Melanocyte of skin (primary cell): Measurements from ENCODE around the genes IP6K1 and INKA1.

- CAGE, long polyA plus RNA, 2 experiments, result no peak in any of the 2 experiments
Measured at GRCh38 chr3:48597785-48598102, 2.6 kb upstream of the COL7A1 start.

DNA sequence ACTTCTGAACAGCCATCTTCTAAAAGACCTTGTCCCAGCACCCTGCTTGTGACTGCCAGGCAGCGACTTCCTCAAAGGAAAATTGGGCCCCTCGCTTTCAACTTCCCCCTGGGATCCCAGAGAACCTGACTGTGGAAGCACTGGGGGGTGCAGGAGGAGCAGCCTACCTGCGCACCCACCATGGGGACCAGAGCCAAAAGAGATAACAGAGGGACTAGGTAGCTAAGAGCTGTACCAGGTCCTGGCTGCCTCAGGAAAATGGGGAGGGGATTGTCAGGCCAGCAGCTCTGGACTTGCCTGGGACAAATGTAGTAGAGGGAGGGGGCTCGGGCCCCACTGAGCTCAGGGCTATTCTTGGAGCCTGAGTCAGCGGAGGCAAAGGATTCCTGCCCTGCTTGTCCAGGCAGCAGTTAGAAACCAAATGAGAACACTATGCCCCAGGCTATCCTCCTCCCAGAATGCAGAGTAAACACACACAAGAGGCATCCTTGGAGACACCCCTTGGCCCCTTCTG, 3.0 kb upstream of the COL7A1 start:
- CAGE, long polyA plus RNA, 2 experiments, result no peak in any of the 2 experiments

DNA sequence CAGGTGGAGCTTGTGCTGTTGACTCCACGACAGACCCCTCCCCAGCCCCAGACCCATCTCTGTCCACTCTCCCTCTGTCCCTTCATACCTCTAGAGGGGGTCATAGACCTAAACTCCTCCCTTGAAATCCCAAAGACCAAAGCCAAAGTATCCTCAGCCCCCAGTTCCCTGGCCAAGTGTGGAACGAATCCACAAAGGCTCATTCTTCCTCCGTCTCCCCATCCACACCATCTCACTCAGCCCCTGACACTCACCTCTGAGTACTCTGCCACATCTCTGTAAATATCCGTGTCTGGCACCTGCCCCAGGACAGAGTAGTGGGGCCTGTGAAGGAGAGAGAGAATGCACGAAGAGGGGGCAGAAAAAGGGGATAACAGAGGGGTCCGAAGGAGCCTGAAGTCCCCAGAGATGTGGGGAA, 5.9 kb downstream of the SLC26A6 start:
- CAGE, long polyA plus RNA, 2 experiments, result no peak in any of the 2 experiments

DNA sequence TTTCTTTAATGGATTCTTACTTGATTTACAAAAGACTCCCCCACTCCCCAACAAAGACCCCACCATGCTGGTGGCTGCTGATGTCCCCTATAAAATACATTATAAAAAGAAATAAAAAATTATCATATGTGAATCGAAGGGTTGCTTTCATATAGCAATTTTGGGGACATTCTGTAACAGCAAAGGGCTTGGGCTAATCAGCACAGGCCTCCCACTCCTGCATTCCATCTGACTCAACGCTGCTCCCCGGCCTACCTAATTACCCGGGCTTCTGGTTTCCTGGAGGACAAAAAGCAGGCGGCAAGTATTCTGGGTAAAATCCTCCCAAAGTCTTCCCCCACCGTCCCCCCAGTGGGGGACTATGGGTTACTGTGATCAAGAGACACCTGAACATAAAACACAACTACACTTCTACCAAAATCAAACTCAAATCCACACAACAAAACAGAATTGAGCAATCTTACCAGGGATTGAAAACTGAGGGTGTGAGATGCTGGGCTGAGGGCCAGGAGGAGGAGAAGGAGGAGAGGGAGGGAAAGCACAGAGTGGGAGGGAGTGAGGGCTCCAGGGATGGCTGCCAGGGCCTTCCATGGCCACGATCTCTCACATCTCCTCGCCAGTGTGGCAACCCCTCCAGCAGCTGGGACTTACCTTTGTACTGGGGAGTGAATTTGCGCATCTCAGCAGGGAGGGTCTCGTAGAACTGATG, 8.9 kb upstream of the NCKIPSD start:
- CAGE, long polyA plus RNA, 2 experiments, result no peak in any of the 2 experiments

GRCh38 chr3:48715051-48715642, 1.9 kb downstream of the IP6K2 start:
- CAGE, long polyA plus RNA, 2 experiments, result no peak in any of the 2 experiments

- CAGE, long polyA plus RNA, 2 experiments, result no peak in any of the 2 experiments
Measured at GRCh38 chr3:48848068-48848817, 569 bp upstream of the PRKAR2A start.

DNA sequence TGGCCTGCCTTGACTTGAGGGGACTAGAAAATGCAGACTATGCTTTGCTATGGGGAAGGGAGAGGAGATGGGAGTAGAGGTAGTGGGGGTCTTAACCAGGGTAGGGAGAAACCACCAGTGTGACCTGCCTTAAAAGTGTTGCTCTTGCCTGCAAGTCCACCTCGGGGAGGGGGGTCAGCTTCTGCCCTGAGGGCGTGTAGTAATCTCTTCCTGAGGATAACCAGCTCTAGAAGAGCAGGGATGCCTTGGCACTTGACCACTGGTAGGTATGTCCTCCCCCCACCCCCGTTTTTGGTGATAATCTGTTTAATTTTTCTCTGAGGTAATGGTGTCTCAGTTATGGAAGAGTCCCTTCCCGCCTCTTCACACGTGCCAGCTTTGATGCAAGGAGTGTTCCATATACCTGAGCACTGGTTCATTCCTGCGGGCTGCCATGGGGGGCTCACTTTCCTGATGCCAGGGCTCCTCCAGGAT, 859 bp upstream of the P4HTM start:
- CAGE, long polyA plus RNA, 2 experiments, result no peak in any of the 2 experiments

DNA sequence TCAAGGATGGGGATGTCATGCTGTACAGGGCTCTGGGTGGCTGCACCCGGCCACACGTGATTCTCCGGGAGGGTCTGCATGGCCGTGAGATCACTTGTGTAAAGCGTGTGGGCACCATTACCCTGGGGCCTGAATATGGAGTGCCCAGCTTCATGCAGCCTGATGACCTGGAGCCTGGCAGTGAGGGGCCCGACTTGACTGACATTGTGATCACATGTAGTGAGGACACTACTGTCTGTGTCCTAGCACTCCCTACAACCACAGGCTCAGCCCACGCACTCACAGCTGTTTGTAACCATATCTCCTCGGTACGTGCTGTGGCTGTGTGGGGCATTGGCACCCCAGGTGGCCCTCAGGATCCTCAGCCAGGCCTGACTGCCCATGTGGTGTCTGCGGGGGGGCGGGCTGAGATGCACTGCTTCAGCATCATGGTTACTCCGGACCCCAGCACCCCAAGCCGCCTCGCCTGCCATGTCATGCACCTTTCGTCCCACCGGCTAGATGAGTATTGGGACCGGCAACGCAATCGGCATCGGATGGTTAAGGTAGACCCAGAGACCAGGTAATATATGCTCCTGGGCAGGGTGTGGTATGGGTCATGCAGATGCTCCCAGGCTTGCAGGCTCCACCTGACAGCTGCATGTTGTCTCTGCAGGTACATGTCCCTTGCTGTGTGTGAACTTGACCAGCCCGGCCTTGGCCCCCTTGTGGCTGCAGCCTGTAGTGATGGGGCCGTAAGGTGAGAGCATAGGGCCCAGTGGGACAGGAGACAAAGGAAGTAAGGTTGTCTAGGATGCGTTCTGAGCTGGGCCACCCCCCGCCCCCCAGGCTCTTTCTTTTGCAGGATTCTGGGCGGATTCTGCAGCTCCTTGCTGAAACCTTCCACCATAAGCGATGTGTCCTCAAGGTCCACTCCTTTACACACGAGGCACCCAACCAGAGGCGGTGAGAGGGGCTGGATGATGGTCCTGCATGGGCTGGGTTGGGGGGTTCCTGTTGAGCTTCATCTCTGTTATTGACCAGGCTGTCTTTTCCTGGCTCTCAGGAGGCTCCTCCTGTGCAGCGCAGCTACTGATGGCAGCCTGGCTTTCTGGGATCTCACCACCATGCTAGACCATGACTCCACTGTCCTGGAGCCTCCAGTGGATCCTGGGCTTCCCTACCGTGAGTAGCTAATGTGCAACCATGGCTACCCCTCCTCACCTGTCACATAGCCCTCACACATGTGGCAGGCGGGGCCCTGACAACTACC, 4.4 kb downstream of the DALRD3 start:
- CAGE, long polyA plus RNA, 2 experiments, result no peak in any of the 2 experiments

GRCh38 chr3:49122136-49122594, 1.5 kb upstream of the USP19 start:
- CAGE, long polyA plus RNA, 2 experiments, result no peak in any of the 2 experiments

- CAGE, long polyA plus RNA, 2 experiments, result no peak in any of the 2 experiments
Measured at GRCh38 chr3:49173216-49174038, 2.0 kb downstream of the KLHDC8B start.

GRCh38 chr3:49362419-49362643, 4.2 kb upstream of the GPX1 start:
- CAGE, long polyA plus RNA, 2 experiments, result no peak in any of the 2 experiments

DNA sequence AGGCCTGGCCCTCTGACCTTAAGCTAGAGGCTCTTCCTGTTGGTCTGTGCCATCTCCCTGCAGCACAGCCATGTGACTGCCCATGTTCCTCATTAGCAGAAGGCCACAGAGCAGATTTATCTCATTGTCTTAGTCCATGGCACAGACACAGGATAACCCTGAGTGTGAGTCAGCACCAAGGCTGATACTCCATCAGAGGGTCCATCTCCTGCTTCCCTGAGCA, 34.2 kb upstream of the BSN start:
- CAGE, long polyA plus RNA, 2 experiments, result no peak in any of the 2 experiments

GRCh38 chr3:49686294-49686653, 3.0 kb downstream of the MST1 start:
- CAGE, long polyA plus RNA, 2 experiments, result no peak in any of the 2 experiments

GRCh38 chr3:49724626-49724964, 844 bp upstream of the GMPPB start:
- CAGE, long polyA plus RNA, 2 experiments, result no peak in any of the 2 experiments

DNA sequence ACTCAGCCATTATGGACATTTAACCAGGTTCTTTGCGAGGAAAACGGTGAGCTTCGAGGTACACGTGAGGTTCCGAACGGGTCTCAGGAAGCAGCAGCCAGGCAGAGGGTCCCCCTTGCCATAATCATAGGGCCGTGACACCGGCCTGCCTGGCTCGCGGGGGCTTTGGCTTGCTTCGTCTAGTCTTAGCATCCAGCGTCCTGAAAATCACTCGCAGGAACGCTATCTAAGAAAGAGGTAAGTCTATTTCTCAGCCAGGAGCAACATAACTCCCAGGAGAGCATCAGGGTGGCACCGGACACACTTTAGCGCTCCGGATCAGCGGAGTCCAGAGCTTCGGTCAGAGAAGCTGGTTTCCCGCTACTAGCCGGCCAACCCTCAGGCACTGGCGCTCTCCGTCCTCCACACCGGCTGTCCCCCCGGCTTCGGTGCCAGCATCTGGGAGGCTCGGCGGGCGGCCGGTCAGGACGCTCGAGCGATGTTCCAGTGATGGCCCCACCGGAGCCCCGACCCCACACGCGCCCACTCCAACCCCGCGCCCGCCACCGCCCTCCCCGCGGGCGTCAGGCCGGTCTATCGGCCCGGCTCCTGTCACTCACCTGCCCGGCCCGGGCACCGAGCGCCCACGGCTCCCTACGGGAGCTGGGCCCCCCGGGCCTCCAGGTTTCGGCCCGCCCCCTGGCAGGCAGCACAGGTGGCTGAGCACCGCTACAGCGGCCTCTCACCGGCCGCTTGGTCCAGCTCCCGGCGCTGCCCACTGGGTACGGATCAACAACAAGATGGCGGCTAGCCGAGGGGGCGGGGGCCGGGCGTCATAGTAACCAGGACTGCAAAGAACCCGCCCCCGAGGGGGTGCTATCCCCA, at the start of gene IP6K1:
IP6K1 (minus strand) TSS at position 788 of the 864 bp plus-strand sequence.
- CAGE, long polyA plus RNA, 2 experiments, result no peak in any of the 2 experiments

DNA sequence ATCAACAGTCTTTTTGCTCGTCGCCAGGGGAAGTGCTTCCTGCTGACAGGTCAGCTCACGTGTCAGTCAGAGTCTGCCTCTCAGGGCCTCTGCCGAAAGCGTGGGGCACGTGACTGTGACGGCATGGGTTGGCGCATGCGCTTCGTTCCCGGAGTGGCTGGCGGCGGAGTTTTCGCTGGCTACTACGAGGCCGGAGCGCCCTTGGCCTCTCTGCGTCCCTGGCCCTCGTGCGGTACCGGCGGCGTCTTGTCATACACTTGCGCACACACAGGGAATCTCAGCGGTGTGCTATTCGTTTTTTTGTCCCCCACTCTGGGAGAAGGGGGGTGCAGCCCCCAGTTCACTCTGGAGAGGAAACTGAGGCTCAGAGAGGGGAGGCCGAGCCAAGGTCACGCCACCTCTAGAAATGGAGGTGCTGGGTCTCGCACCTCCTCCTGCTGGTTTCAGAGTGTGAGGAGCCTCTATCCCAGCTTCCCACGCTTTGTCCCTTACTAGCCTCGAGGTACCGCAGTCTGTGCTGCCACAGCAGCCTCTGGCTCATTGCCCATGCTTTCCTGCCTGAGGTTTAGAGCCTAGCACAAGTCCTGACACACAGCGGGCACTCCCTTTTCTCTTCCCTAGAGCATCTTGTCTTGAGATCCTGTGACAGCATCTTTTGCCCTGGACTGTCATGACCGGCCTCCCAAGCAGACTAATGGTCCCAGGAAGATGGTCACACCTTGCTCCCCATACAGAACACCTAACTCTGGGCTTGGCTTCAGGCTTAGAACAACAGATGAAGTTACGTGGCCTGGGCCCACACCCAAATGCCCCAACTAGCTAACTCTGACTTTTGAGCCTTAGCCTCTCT, 502 bp upstream of the IP6K1 start:
- CAGE, long polyA plus RNA, 2 experiments, result no peak in any of the 2 experiments

DNA sequence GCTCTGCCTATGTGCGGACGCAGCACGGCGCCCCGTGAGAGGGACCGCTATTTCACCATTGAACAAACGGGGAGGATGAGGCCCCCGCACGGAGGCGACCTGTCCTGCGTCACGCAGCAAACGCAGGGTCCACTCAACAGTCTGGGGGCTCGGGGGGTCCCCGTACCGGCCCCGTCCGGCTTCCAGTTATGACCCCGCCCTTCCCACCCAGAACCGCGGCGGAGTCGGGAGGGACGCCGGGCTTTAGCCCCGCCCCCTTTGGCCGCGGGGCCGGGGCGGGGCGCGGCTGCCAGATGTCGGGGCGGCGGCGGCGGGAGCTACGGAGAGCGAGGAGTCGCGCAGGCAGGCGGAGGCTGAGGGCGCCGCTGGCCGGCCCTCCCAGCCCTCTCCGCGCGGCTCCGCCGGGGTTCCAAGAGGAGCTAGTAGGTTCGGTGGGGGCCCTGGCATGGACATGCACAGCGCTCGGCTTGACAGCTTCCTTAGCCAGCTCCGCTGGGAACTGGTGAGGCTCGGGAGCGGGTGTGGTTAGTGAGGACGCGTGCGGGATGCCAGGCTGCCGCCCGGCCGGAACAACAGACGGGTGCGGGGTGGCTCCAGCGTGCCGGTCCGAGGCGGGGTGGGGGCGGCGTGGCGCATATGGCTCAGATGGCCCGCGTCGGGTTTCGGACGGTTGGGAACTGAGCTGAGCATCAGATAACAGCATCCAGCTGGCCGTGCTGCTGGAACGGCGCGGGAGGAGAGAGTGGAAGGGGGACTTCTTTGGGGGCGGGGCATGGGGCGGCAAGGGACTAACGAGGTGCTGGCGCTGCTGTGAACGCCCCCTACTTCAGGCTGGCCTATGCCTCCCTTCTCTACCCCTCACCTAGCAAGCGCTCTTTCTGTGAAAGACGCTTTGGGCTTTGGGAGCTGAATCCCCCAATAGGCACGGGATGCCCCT, at the start of gene INKA1:
INKA1 (plus strand) TSS at position 320 of the 937 bp plus-strand sequence.
- CAGE, long polyA plus RNA, 2 experiments, result no peak in any of the 2 experiments

- CAGE, long polyA plus RNA, 2 experiments, result no peak in any of the 2 experiments
Measured at GRCh38 chr3:50115219-50116046, 26.7 kb downstream of the RBM5 start.

DNA sequence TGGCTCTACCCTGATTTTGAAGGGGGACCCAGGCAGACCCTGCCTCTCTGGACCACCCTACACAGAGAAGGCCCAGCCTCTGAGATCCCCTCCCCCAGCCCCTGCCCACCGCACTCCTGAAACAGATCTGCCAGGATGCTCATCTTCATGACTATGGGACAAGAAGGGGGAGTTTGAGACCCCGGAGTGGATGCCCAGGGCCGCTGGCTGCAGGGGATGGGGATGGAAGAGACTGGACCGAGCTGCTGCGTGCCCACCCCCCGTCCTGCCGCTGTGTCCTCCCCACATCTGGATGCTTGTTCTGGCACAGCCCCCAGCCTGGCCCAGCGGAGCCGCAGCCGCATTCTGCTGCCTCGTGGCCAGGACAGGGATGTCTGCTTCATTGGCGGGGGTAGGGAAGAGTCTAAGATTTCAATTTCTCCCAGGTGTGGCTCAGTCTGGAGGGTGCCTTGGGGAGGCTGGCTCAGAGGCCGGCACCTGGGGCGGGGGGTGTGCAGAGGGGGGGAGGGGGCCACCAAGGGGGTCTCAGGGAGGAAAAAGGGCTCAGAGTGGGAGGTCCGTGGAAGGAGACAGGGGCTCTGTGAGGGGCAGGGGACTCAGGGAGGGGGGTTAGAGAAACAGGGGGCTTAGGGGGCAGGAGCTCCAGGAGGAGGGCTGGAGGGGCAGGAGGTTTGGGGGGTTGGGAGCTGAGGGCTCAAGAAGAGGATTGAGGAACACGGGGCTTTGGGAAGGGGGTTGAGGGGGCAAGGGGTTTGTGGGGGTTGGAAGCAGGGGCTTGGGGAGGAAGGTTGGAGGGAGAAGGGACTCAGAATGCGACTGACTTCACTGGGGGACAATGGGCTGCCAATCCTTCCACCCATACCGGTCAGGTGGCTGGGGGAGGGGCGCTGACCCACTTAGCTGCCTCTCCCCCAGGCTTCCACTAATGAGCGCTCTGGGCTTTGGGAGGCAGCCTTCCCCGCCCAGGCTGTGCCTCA, 30.1 kb upstream of the SEMA3F start:
- CAGE, long polyA plus RNA, 2 experiments, result no peak in any of the 2 experiments

- CAGE, long polyA plus RNA, 2 experiments, result no peak in any of the 2 experiments
Measured at GRCh38 chr3:50151772-50152283, 3.3 kb upstream of the SEMA3F start.